A375 (cell line): Measurements from ENCODE around the gene SH2D4B.

DNA sequence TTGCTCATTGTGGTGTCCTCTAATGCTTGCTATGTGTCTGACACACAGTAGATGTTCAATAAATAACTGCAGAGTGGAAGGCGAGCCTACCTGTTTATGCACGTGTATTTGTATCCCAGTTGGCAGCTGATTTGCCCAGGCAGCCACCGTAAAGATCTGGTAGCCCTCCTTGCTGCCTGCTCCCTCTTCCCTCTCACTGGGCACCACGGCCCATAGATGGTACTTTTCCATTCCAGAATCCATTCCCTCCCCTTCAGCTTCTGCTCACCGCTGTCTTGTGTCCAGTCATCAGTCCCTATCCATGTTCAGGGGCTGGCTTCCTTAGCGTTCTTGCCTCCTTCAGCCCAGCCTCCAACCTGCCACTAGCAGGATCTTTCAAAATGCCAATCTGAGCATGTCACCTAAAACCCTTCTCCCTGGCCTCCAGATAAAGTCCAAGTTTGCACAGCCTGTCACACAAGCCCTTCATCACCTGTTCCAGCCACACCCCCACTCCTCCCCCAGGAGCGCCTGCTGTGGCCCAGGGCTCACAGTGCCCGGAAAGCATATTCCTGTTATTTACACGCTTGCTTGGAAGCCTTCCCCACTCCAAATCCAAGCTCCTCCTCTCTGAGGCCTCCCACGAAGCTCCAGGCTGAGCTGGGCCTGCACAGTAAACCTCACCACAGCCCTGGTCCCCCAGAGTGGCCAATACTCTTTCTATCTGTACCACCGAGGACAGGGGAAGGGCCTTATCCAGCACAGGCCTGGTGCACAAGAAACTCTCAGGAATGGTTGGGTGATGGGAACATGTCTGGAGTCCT, 21.0 kb downstream of the ZCCHC24 start:
- RAMPAGE, long total RNA = no peak

DNA sequence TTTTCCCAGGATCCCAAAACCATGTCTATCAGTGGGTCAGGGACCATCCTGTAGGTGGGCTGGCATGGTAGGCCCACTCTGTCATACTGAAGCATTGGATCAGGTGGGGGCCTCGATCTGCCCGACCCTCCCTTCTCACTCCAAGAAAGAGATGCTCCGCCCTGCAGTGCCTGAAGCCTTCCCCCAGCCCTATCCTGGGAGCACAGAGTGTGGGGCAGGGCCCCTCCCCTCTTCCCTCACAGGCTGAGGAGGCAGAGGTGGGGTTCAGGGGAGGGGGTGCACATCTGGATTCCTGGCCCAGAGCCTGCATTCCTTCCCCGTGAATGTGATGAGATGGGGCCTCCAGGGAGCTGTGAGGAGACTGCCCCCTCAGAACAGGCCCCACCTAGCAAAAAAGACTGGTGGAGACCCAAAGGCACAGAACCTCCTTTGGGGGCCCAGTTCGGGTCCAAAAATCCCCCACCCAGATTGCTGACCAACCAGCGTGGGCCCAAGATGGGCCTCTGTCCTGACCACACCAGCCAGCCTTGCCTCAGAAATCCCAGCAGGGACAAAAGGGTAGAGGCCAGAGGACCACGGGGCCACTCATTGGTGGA, 13.5 kb downstream of the ZCCHC24 start:
- RAMPAGE, long total RNA = no peak

DNA sequence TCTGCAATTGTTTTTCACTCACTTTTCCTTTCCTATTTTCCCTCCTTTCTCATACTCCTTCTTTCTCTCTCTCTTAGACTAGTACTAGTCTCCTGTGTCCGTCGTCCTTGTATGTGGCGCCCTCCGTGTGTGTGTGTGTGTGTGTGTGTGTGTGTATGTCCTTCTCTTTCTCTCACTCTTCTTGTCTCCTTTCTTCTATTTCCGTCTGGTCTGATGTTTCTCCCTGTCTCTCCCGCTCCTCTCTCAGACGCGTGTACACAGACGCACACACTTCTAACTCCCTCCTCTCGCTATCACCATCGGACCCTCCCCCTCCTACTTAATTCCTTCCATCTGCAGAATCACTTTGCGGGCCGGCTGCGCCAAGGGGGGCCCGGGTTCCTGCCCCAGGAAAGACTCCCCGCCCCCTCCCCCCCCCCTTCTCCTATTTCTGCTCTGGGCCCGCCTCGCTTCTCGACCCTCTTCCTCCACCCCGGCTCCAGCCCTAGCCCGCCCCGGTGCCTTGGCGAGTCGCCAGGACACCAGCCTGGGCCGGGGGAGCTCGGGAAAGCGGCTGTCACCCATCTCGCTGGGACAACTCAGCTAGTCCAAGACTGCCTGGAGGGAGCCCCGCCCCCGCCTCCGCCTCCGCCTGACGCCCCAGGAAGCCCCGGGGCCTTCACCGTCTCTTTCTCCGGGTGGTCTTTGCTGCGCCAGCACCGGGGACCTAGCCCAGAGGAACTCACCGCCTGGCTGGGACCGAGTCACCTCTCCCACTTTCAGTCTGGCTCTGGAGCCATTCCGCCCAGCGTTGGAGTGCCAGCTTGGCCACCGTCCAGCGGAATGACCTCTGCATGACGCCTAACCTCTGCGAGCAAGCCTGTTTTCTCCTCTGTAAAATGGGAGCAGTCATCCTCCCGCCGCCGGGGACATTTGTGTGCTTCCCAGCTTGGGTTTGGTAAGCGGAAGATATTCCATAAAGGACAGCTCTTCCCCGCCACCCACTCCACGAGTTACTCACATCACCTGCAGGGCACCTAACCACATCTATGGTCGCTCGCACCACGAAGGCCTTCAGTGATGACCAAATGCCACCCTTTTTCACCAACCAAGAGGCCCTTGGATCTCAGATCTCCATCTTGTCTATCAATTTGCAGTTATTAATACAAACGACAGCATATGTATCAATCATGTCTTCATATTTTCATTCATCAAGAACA, 1.0 kb upstream of the ZCCHC24 start:
- RAMPAGE, long total RNA = no peak

DNA sequence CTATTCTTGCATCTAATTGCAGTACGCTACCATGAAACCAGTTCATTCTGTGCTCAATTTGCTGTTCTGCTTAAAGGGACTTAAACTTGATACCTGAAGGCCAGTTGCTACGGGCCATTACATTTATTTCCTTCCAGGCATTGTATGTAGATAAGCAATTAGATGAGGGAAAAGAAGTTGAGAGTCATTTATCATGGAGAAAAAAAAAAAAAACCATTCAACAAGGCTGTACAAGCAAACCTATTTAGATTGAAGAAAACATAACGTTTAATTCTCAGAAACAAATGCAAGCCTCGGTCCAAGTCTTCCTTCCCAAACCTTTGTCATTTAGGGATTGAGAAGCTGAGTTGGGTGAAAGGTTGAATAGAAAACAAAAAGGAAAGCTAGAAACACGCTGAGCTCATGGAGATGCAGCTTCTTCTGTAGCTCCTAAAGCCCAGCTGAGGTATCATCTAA, 61.0 kb upstream of the NUTM2E start:
- RAMPAGE, long total RNA = no peak

DNA sequence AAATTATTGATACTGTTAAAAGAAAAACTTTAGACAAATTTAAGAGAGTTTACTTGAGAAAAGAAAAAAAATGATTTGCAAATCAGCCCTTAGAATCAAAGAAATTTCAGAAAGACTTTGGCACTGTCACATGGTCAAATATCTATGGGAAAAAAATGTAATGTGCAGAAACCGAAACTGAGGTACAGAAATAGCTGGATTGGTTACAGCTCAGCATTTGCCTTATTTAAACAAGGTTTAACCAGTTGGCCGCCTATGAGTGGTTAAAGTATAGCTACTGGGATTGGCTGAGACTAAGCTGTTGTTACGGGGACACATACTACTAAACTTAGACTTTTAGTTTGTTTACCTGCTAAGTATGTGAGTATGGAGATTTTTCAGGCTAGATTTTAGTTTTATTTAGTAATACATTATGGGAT, 38.6 kb downstream of the SFTPD start:
- RAMPAGE, long total RNA = no peak

GRCh38 chr10:80155297-80156449, 23.1 kb downstream of the PLAC9 start:
- RAMPAGE, long total RNA = no peak

GRCh38 chr10:80157122-80158231, 24.9 kb downstream of the PLAC9 start:
- RAMPAGE, long total RNA = no peak

- RAMPAGE, long total RNA = no peak
Measured at GRCh38 chr10:80158347-80159074, 26.0 kb downstream of the PLAC9 start.

DNA sequence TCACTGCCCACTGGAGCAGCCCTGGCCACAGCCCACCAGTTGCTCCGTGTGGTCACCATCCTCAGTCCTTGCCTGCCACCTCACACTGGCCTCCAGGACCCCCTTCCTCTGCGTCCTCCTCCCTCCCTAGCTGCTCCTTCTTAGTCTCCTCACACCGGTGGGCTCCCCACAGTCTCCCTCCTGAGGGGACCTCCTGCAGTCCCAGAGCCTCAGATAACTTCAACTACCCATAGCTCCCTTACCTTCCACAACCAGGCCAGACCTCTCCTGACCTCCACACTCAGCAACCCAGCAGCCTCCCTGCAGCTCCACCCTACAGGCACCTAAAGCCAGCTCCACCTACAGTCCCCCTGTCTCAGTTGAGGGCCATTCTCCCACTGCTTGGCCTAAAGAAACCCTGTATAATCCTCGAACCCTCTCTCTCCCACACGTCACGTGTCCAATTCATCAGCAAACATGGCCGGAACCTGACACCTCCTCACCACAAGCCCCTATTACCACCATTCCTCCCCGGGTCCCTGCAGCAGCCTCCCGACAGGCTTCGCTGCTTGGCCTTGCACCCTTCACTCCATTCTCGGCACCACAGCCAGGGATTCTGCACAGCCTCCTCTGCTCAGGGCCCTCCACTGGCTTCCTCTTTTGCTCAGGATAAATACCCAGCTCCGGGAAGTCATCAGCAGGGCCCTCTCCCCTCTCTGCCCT, 28.1 kb downstream of the PLAC9 start:
- RAMPAGE, long total RNA = no peak

- RAMPAGE, long total RNA = no peak
Measured at GRCh38 chr10:80168821-80169572, 36.3 kb downstream of the ANXA11 start.

- RAMPAGE, long total RNA = no peak
Measured at GRCh38 chr10:80172521-80173456, 32.5 kb downstream of the ANXA11 start.

- RAMPAGE, long total RNA = no peak
Measured at GRCh38 chr10:80191478-80192263, 13.7 kb downstream of the ANXA11 start.

GRCh38 chr10:80265601-80266513, 23.6 kb downstream of the MAT1A start:
- RAMPAGE, long total RNA = no peak

- RAMPAGE, long total RNA = no peak
Measured at GRCh38 chr10:80290827-80291291, 1.4 kb upstream of the MAT1A start.

DNA sequence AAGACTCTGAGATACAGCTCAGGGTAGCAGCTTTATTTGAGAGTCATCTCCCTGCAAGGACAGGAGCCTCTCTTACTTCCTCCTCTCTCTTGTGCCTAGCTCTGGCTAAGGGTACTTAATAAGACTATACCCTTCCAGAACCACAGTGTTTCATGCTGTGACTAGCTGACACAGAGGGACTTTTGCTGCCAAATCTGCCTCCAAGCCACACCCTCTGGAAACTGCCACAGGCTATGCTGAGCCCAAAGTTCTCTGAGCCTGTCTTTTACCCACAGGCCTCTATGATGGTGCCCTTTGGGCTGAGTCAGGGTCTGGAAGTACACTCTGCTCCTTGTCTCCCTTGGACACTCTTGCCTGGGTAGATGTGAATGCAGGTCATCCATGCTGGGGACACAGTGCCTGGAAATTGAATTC, 22.6 kb downstream of the DYDC1 start:
- RAMPAGE, long total RNA = no peak

DNA sequence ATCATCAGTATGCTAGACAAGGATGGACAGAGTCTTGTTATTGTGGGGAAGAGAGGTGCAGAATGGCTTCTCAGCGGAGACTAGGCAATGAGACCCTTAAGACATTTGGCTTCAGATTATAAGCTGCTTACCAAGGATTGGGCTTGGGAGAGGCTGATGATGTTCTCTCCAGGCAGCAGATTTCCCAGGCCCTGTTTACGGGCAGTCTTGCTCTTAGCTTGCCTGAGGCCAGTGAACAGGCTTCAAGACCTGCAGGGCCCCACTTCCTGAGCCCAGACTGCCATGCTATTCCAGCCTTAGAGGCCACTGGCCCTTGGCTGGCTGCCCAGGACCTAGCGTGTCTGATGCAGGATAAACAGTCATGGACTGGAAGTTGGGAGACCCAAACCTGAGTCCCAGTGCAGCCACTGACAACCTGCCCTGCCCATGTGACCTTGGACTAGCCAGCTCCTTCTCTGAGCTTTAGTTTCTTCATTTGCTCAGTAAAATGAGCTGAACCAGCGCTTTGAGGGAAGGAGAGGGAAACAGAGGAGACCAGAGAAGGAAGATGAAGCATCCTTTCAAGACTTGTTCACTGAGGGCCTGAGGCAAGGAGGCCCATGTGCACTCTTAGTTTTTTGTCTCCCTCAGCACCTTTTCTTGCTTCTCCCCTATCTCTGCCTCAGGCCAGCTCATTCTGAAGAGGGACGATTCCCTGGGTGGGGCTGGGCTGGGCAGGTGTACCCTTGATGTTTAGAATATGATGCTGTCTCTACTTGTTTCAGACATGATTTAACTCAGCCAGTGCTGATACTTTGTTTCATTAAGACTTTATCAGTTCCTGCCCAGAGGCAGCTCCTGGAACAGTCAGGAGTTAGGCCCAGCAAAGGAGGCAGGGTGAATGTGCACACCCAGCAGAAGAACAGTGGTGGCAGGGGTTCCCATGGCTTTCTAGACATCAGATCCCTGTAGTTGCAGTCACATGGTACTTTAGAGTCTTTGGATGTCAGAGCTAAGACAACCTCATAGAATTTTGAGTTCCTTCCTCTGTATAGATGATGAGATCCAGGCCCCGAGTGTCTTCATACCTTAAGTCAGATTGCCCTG, 3.2 kb downstream of the PRXL2A start:
- RAMPAGE, long total RNA = no peak

DNA sequence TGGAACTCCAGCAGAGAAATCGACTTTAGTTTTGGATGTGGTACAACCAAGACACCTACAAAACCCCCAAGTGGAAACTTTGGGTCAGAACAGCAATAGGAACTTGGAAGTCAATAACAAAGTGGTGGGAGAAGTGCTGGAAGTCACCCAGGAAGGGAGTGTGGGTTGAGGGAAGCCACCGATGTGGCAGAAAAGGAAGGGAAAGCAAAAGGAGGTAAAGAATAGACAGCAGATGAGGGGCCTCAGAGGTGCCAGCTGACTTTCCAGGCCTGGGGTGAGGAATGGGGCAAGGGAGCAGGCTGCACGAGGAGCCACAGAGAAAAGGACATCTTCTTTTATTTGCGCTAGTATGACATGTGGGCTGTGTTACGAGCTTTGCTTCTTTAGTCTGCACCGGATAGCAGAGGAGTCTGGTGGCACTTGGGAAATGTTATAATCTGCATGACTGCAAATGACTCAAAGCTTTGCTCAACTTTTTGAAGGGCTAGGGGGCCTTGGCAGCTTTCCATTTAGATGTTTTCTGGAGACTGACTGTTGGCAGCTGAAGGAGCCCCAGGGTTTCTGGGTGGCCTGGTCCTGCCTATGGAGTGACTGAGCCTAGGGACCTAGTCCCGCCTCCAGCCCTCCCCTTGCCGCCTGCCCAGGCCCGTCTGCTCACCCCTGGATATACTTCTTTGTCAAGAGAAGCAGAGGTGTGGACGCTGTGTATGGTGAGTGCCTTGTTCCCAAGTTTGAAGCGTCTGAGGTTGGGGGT, 5.0 kb downstream of the PRXL2A start:
- RAMPAGE, long total RNA = no peak

DNA sequence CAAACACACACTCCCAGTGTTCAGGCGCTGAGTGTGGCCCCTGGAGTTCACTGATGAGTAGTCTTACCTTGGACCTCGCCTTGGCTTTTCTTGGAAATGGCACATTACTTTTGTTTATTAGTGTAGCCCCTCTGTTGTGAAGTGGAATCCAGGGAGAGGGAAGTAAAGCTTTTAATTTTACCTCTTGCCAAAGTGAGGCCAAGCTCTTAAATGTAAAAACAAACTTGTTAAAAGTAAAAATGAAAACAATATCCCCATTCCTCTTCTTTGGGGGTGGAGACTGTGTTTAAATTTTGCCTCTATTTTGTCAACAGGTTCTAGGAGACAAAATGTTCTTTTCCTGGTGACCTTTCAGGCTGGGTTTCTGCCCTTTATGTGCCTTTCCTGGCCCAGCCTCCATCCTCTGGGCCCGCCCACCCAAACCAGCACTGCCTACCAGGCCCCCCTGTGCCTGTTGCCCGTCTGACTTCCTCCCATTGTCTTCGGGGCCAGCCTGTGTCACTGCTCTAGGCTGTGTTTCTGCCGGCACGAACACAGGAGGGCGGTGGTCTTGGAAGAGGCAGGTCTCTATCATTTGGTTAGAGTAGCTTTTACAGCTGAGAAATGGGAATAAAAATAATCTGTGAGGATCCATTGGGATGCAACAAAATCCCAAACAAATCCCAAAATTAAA, 13.8 kb downstream of the TSPAN14 start:
- RAMPAGE, long total RNA = no peak

DNA sequence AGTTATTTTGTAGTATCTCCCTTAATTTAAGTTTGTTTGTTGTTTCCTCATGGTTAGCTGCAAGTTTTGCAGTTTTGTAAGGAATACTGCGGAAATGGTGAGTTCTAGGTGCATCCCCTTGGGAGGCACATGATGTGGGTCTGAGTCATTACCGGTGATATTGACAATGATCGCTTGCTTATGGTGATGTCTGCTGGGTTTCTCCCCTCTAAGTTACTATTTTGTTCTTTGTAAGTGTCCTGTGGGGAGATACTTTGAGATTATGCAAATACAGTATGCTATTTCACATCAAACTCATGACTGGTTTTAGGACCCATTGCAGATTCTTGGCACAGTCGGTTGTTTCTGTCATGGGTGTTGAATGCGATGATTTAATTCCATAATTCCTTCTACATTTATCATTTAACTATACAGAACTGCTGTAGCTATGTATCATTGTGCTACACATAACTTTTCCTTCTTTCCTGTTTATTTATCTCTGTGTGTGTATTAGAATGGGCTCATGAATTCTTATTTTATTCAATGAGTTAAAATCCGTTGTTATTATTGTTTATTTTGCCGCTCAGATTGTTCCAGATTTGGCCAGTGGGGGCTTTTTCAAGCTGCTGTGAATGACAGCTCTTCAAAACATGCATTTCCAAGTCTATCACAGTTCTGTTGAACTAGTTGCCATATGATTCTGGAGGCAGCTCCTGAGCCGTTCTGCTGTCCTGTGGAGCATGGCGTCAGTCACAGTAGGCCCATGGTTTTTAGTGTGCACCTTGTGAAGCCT, 18.3 kb downstream of the TSPAN14 start:
- RAMPAGE, long total RNA = no peak

GRCh38 chr10:80537521-80537961, at the start of gene SH2D4B:
SH2D4B (plus strand) TSS chr10:80537902.
- RAMPAGE, long total RNA = no peak